CD14-positive monocyte (primary cell): ENCODE data around the genes ZNF479, ZNF679 and TPST1.

DNA sequence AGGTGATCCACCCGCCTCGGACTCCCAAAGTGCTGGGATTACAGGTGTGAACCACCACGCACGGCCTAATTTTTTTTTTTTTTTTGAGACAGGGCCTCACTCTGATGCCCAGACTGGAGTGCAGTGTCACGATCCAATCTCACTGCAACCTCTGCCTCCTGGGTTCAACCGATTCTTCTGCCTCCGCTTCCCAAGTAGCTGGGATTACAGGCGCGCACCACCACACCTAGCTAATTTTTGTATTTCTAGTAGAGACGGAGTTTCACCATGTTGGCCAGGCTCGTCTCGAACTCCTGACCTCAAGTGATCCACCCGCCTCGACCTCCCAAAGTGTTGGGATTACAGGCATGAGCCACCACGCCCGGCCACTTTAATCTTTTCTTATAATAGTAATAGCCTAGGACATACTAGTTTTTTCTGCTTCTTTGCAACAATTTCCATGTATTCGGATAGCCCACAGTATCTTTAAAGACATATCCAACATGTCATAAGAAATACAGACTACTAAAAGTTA, 1.4 kb downstream of the CHCHD2 start:
- CAGE, long polyA plus RNA, result no peak

GRCh38 chr7:56492582-56492900, 376.3 kb upstream of the NUPR2 start:
- CAGE, long polyA plus RNA, result no peak

DNA sequence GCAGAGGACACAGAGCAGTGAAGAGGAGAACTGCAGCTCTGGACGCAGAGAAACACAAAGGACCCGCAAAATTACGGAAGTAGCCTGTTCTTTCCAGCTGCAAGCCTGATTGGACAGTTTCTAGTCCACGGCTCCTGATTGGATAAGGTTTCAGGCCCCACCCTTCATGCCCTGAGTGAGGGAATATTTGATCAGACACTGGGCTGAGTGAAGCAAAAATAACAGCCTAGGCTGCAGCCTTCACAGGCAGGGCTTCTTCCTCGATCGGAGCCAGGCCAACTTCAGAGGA, at the start of gene ZNF479:
ZNF479 (minus strand) TSS at position 60 of the 289 bp plus-strand sequence.
- CAGE, long polyA plus RNA, result no peak

GRCh38 chr7:57770541-57771029, 320.6 kb downstream of the ZNF716 start:
- CAGE, long polyA plus RNA, result no peak

GRCh38 chr7:57783627-57783925, 333.6 kb downstream of the ZNF716 start:
- CAGE, long polyA plus RNA, result no peak

DNA sequence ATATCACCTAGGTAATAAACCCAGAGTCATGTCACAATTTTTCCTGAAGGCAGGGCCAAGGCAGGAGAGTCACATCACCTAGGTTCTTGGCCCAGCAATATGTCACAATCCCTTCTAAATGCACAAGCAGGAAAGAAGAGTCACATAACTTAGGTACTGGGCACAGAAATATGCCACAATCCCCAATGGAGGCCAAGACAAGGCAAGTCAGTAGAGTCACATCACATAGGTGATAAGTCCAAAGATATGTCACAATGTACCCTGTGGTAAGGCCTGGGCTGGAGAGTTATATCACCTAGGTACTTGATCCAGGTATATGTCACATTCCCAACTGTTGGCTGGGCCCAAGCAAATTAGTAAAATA, at the start of gene ZNF679:
ZNF679 (plus strand) TSS at position 299 of the 364 bp plus-strand sequence.
- CAGE, long polyA plus RNA, result no peak

DNA sequence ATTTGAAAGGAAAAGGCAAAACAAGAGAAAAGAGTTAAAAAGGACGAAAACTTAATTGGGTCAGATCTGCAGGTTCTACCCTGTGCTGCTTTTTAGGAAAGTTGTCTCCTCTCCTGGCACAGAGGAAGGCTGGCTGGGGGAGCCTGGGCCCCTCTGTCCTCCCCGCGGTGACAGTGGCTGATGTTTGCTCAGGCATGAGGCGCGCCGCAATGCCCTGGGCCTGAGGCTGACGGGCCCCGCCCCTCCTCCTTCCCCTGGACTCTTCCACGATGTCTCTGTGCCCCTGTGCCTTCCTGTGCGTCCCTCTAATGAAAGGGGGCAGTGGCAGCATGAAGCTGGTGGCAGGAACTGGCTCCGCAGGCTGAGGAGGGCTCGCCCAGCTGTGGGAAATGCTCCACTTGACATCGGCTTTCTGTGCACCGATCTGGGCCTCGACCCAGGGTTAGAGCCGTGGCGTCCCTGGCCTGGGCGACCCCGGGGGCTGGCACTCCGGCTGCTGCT, 68.0 kb downstream of the ZNF680 start:
- CAGE, long polyA plus RNA, result no peak

DNA sequence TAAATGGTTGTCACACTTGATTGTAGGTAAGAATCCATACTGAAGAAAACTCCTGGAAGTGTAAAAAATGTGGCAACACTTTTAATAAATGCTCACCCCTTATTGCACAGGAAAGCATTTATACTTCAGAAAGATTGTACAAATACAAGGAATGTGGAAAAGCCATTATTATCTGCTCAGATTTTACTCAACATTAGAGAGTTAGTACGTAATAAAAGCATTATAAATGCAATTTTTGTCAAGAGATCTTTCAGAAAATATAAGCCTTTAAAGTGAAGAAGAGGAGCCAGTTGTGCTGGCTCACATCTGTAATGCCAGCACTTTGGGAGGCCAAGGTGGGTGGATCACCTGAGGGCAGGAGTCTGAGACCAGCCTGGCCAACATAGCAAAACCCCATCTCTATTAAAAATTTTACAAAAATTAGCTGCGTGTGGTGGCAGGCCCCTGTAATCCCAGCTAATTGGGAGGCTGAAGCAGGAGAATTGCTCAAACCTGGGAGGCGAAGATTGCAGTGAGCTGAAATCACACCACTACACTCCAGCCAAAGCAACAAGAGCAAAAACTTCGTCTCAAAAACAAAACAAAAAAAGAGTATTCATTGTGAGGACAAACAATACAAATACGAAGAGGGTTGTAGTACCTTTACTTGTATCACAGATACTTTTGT, 43.8 kb downstream of the ZNF107 start:
- CAGE, long polyA plus RNA, result no peak

DNA sequence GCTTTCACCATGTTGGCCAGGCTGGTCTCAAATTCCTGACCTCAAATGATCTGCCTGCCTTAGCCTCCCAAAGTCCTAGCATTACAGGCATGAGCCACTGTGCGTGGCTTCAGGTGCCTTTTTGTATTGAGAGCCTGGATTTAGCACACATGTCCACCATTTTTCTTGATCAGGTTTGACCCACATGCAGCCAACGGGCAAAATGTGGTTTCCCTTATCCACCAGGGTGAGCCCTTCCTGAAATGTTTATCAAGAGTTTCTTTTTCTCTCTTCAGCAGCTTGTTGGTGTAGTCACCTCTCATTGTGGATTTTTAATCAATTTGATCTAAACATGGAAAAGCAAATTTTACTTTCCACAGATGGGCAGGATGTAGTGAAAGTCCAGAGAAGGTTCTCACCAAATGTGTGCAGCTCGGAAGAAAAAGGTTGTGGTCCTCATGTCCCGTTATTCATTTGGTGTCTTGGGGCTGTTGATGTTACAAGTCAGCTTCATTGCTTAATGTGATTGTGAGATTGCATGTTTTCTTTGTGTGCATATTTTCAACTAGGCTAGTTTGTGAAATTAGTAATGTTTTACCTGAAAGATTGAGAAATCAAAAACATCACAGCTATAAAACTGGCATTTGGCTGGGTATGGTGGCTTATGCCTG, 28.9 kb downstream of the GUSB start:
- CAGE, long polyA plus RNA, result no peak

GRCh38 chr7:66125752-66127016, 11.5 kb downstream of the CRCP start:
- CAGE, long polyA plus RNA, result no peak

DNA sequence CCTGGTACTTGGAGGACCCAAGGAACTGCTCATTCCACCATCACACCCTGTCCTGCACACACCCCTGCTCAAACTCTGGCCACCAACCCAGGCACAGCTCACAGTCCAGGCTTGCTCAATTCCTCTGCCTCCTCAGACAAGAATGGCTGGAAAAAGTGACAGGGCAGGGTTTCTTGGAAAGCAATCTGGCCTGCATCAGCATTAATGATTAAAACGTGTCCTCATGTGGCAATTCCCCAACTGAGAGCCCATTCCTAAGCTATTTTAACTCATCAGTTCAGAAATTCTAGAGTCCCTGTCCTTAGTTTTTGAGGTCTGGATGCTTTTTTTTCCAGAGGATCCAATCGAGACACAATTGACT, 17.2 kb upstream of the TPST1 start:
- CAGE, long polyA plus RNA, result no peak

DNA sequence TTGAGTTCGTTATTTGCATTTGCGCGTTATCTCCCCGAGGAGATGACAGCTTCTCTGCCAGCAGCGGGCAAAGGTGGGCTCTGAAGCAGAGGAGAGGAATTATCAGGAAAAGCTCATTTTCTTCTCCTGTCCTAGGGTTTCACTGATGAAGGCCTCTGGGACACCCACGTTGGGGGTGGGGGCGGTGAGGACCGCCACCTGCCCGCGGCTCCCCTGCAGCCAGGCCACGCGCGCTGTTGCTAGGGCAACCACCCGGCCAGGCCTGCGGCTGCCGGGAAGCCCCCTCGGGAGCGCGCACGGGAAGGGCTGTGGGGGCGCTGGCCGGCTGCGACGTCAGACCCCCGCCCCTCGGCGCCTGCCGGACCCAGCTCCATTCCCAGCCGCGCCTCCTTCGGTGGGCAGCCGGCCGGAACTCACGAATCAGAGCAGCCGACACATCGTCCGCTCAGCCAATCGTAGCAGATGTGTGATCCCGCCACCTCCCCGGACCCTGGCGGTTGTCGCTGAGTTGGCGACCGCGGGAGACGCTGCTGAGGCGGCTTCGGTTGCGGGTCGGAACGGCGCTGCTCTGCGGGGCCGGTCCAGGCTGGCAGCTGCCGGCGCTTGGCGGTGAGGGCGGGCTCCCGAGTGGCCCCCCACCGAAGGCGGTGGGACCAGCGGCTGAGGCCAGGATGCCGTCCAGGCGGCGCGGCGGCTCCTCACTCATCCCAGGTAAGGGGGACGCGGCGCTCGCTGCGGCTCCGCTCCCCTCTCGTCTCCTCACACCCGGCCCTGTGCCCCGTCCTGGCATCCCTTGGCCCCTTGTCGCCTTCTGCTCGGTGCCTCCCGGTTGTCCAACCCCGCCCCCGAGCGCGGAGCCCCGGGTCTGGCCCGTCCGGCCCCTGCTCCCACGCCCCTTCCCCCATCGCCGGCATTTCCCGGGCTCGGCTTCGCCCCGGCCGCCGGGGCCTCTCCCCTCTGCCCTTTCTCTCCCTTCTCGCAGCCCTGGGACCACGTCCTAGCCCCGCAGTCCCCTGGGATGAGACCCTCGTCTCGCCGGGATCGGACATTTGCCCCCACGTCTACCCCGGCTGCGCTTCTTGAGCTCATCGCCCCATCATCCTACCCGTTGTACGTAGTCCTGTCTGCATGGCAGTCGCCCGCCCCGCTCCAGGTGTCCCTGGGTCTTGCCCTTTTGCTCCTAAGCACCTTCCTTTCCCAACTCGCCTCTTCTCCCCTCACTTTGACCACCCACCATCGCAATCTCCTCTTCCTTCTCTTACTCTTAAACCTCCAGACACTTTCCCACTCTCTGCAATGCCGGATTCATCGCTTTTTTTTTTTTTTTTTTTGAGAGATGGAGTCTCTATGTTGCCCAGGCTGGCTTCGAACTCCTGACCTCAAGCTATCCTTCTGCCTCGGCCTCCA, at the start of gene TPST1:
TPST1 (plus strand) TSS at position 523 of the 1,407 bp plus-strand sequence.
- CAGE, long polyA plus RNA, result no peak

DNA sequence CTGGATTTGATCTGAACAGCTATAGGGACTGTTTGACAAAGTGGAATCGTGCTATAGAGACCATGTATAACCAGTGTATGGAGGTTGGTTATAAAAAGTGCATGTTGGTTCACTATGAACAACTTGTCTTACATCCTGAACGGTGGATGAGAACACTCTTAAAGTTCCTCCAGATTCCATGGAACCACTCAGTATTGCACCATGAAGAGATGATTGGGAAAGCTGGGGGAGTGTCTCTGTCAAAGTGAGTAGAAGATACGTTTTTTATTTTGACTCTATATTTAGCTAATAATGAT, 35.8 kb downstream of the TPST1 start:
- CAGE, long polyA plus RNA, result no peak

DNA sequence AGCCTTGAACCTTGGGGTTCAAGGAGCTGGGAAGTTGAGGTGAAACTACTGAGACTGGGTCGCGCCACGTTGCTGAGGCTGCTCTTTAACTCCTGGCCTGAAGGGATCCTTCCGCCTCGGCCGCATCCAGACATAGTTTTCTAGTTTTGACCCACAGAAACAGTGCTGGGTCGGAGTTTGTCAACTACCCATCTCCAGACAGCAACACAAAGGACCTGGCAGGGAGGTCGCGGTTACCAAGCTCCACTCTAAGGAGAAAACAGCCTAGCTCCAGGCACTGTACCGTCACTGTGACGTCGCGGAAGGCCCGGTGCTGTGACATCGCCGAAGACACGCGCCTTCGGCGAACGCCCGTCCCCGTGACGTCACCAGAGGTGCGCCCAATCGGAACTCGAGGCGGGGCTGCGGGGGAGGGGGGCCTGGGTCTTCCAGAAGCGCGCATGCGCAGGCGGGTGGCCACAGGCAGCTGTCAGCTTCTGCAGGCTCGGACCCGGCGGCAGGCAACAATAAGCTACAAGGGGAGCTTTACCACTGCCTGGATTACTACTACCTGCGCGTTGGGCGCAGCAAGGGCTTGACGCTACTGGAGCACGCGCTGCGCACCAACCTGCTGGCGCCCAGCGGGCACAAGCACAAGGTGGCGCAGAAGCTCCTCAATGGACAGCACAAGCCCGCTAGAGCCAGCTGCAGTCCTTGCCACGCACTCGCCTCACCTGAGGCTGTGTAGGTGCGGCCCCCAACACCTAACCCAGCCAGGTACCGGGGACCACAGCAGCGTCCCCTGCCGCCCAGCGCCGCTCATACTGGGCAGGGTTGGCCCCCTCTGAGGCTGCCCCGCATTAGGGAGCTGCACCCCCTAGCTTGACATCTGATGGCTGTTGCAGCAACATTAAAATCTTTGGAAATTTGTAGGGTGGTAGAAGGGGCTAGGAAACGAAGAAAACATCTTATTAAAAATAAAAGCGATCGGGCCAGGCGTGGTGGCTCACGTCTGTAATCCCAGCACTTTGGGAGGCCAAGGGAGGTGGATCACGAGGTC, 208.4 kb downstream of the TPST1 start:
- CAGE, long polyA plus RNA, result no peak

GRCh38 chr7:66490321-66491389, 138.0 kb upstream of the KCTD7 start:
- CAGE, long polyA plus RNA, result no peak

DNA sequence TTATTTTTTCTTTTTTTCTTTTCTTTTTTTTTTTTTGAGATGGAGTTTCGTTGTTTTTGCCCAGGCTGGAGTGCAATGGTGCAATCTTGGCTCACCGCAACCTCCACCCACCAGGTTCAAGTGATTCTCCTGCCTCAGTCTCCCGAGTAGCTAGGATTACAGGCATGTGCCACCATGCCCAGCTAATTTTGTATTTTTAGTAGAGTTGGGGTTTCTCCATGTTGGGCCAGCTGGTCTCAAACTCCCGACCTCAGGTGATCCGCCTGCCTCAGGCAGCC, 73.7 kb upstream of the KCTD7 start:
- CAGE, long polyA plus RNA, result no peak

DNA sequence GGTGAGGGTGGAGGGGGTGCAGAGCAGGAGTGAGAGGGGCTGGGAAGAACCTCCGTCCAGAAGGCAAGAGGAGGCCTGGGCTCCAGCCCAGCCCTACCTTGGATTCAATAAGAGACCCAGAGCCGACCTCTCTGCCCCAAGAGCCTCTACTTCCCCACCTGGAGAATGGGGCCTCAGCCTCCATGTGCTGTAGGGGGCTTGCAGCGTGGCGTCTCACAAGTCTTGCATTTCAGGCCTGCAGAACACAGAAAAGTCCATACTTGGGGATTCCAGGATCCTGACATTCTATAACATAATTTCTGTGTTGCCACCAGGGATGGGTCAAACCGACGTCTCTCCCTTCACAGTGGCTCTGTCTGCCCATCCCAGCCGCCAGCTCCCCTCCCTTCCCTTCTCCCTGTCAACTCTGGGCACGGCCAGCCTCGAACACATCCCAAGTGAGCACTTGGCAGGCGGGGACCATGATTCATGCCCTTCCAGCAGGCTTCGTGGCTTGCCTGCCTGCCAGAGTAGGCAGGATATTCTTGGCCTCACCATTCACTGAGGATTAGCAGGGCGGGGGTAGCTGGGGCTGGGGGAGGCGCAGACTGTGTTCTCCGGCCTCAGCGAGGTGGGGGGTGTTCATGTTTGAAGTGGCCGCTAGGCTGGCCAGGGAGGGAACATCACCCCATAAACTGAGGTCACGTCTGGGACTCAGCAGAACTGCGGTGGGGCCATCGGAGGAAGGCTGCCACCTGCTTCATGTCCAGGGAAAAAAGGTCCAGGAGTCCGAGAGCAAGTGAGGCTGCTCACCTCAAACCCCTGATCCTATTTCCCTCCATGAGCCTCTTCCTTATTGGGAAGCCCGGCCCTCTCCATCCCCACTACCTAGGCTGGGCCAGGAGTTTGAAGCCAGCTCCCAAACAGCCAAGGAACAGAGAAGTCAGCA, 43.2 kb upstream of the RABGEF1 start:
- CAGE, long polyA plus RNA, result no peak

DNA sequence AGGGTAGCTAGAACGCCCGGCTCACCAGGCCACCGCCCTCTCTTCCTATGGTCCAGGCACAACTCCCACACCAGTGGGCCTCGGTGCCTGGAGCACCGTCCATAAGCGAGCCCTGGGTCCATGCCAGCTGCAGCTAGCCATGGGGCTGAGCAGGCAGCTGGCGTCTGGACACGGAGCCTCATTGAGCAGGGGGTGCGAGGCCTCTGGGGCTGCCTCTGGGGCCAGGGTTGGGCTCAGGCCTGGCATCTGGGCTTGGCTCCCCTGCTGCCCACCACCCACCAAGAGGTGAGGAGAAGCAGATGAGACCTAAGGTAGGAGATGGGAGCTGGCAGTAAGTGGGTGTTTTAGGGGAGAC, 8.4 kb upstream of the RABGEF1 start:
- CAGE, long polyA plus RNA, result no peak

GRCh38 chr7:66737687-66738251, 2.8 kb upstream of the RABGEF1 start:
- CAGE, long polyA plus RNA, result no peak

DNA sequence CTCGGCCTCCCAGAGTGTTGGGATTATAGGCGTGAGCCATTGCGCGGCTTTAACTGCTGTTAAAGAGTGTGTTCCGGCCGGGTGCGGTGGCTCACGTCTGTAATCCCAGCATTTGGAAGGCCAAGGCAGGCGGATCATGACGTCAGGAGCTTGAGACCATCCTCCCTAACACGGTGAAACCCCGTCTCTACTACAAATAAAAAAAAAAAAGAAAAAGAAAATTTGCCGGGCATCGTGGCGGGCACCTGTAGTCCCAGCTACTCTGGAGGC, 1.2 kb downstream of the RABGEF1 start:
- CAGE, long polyA plus RNA, result no peak